Epithelial cell of prostate (primary cell): ENCODE results near the genes RAMAC, TM6SF1, SEC11A and ZNF592.

DNA sequence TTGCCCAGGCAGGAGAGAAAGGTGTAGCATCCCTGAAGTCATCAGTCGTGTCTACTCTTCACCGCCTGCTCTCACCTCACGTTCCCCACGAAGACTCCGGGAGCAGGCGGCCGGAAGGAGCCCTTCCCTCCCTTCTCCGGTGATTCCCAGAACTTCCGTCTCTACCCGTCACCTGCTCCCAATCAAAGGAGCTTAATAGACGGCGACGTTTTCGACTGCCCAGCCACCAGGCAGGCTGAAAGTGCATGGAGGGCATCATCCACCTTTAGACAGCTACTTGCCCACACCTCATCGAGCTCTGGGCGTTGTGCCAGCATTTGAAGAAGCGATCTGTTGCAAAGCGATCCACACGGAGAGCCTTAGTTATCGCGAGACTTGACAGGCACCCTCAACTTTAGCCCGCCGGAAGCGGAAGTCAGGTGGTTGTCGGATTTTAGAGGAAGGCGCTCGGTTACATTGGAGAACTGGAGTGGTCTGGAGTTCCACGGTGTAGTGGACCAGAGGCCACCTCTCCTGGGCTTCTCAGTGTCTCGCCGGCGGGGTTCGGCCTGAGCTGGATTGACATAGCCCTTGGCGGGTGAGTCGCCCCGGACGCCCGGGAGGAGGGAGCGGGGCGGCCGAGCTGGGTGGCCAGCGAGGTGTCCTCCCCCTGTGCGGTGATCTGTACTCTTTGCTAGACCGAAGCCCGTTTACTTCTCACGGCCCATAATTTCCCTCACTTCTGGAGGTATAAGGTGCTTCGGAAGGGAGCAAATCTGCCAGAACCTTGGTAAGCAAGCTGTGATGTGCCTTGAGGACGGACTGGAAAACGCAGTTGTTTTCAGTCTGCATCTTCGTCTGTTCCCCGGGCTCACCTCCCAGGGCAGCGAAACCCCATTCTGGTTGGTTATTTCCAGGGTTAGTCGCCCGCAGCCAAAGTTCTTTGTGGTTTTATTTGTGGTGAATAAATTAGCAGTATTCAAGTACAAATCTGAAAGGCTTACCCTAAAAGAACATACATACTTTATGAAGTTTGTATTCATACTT lies at the start of gene RAMAC:
RAMAC (plus strand) TSS at position 418 of the 1,026 bp plus-strand sequence.
- RRBS: under 1% methylated on average over 6 of the region's 53 CpGs

- RRBS: no CpG with 5 or more reads among the region's 13 CpGs
Measured at GRCh38 chr15:83029683-83030347, 18.4 kb upstream of the C15orf40 start.

- RRBS: 2% methylated on average over 46 of the region's 122 CpGs
Measured at GRCh38 chr15:83106990-83108113, at the start of gene TM6SF1. Gene TM6SF1 (plus strand): TSS chr15:83107645.

- RRBS: under 1% methylated on average over 4 of the region's 13 CpGs
Measured at GRCh38 chr15:83206740-83206928, 989 bp downstream of the HDGFL3 start.

GRCh38 chr15:83283930-83284502 lies 448 bp downstream of the BNC1 start:
- RRBS: 2% methylated on average over 18 of the region's 62 CpGs

DNA sequence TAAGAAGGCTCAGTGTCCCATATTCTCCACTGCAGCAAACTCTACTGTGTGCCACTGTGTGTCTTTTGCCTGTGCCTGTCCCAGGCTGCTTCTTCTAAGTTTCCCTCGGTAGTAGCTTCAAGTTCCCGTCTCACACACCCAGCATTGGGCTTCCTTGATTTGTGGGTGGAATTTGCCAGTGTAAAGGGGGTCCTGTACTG lies 48.9 kb upstream of the ADAMTSL3 start:
- RRBS: no CpG with 5 or more reads among the region's 2 CpGs

DNA sequence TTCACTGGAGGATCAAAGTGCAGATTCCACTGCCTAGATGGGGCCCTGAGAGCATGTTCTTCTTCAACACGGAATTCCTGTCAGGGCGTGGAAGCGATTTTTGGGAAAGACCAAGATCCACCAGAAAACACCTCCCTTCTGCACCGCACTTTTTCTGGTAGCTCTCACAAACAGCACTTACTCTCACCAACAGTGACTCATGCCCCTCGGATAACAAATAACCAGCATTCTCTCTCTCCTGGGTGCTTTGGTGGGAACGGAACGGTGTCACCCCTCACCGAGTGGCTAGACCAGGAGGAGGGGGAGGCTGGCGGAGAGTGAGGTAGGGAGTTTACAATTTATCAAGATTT lies 40.1 kb downstream of the ADAMTSL3 start:
- RRBS: no CpG with 5 or more reads among the region's 9 CpGs

DNA sequence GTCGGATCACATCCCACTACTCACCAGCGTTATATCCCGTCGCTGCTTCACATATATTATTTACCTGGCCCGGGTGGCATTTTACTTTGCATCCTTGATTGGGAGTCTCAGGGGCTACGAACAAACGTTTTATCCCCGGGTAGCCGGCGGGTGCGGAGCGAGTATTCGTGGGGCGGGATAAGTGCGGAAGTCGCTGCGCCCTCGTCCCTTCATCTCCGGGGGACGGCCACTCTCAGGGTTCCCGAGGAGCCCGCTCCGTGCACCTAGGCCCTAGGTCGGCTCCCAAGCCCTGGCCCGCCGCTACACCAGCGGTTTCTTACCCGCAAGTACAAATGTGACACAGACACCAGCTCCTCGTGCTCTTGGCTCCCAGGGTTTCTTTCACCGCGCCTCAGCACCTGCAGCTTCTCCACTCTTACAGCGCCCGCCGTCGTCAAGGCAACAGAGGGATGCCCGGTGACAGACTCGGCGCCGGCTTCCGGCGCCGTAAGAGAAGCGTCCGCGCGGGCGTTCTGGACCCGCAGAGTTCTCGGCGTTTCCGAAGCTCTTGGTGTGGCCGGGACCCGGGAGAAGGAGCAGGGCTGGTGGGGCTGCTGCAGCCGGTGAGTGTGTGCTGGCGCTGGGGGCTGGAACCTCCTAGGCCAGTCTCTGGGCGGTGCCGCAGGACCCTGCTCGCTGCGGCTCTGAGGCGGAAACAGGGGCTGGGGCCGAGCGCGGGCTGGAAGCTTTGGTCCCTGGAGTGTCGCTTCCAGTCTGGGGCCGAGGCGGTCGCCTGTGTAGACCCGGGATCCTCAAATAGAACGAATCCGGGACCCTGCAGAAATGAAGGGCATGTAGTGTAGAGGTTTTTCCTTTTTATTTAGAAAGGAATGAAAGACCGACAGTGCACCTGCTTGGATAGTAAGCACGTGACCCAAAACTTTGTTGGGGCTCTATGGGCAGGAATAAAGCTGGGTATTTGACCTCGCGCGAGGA lies 155.6 kb upstream of the GOLGA6L4 start:
- RRBS: 7% methylated on average over 14 of the region's 75 CpGs

GRCh38 chr15:84541948-84542589 lies 58.7 kb upstream of the ZSCAN2 start:
- RRBS: no CpG with 5 or more reads among the region's 3 CpGs

DNA sequence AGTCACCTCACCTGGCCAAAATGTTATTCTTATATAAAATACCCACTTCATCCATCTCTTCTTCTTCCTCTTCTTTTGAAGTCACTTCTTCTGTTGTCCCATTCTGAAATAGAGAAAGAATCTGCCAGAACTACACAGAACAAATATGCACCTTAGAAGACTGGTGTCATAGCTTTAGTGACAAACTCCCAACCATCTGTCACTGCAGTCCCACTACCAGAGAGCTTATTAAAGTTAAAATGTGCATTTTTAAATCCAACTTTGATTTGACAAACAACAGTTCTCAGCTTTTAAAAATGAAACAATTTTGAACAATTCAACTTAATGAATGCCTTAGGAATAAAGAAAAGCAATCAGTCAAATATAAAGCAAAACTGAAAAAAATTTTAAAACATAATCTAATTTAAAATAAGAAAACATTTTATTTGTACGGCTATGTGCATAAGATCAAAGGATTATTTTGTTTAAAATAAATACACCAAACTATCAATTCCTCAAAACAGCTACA lies 54.6 kb upstream of the ZSCAN2 start:
- RRBS: no CpG with 5 or more reads among the region's 1 CpG

DNA sequence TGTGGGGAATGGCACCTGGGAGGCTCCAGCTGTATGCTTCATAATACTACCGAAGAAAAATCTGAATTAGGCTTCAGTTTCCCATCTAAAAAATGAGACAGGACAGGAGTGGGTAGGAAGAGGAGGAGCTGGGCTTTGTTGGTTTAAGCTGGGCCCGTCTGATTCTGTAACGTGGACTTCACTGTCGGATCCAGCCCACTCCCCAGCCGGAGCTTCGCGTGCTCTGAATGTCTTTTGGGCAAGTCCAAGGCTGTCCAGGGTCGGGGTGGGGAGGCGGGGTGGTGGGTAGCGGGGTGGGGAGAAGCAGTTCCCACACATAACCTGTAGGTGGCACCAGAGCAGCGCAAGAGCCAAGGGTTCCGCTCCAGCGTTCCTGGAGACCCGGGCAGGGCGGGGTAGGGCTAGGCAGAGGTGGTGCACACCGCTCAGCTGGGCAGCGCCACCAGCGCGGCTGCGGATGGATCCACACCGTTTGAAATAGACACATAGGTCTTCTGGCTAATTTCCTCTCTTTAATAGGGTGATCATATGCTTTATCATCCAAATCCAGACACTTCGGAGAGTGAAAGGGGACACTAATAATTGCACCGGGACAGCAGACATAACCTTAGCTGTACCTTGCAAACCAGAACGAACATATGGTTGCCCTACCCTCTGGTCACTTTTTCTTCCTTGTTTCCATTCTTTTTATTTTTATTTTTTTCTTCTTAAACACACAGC lies 12.8 kb upstream of the ZSCAN2 start:
- RRBS: no CpG with 5 or more reads among the region's 24 CpGs

GRCh38 chr15:84616269-84616482 lies 15.4 kb downstream of the ZSCAN2 start:
- RRBS: no CpG with 5 or more reads among the region's 2 CpGs

- RRBS: no CpG with 5 or more reads among the region's 1 CpG
Measured at GRCh38 chr15:84713481-84713997, 2.4 kb downstream of the SEC11A start.

- RRBS: 0% methylated on average over 8 of the region's 68 CpGs
Measured at GRCh38 chr15:84716005-84716883, at the start of gene SEC11A. Gene SEC11A (minus strand): TSS chr15:84716139.

- RRBS: no CpG with 5 or more reads among the region's 8 CpGs
Measured at GRCh38 chr15:84734840-84735516, 13.4 kb upstream of the ZNF592 start.

- RRBS: 1% methylated on average over 51 of the region's 92 CpGs
Measured at GRCh38 chr15:84748499-84749154, at the start of gene ZNF592. Gene ZNF592 (plus strand): TSS chr15:84748592.

GRCh38 chr15:84766269-84766751 lies 17.9 kb downstream of the ZNF592 start:
- RRBS: no CpG with 5 or more reads among the region's 3 CpGs

GRCh38 chr15:84770471-84770777 lies 22.0 kb downstream of the ZNF592 start:
- RRBS: no CpG with 5 or more reads among the region's 1 CpG

- RRBS: no CpG with 5 or more reads among the region's 5 CpGs
Measured at GRCh38 chr15:84800196-84800805, 16.9 kb upstream of the ALPK3 start.

DNA sequence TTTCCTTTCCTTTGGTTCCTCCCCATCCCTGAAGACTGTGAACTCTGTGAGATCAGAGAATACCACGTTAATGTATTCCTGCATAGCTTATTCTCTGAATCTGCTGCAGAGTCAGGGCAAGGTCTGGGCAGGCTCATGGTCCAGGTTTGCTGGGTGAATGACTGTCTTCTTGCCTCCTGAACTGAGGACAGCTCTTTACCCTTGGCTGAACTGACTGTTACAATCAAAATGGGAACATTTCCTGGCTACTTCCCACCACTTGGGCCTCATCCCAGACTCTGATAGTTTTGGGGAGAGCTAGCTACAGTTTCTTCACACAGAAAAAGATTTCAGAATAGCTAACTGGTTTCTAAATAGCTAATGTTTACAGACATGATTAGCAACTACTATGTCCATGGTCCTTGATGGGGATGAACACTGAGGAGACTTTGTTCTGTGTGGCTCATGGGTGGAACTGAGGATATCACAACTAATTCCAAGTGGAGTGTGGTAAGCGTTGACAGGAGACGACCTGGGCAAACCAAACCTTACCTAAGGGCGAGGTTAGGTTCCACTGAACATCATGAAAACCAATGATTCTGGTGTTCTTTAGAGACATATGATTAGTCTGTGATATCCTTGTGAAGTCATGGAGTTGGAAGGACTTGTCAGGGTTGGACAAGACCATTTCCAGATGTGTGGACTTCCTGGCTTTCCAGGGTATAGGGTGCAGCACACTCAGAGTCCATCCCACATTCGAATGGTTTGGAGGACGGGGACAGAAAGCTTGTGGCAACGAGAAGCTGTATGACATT lies 7.2 kb downstream of the ALPK3 start:
- RRBS: no CpG with 5 or more reads among the region's 7 CpGs